Testis (tissue), 5 donors: Measurements from ENCODE around the gene FYB2.

- PRO-cap, 3 experiments, result no peak in any of the 3 experiments
- RAMPAGE, long total RNA, 2 experiments, result no peak in any of the 2 experiments
- RRBS, result no CpG with 5 or more reads among the region's 2 CpGs
These were observed 31.9 kb downstream of the PLPP3 start for GRCh38 chr1:56547281-56547954.

DNA sequence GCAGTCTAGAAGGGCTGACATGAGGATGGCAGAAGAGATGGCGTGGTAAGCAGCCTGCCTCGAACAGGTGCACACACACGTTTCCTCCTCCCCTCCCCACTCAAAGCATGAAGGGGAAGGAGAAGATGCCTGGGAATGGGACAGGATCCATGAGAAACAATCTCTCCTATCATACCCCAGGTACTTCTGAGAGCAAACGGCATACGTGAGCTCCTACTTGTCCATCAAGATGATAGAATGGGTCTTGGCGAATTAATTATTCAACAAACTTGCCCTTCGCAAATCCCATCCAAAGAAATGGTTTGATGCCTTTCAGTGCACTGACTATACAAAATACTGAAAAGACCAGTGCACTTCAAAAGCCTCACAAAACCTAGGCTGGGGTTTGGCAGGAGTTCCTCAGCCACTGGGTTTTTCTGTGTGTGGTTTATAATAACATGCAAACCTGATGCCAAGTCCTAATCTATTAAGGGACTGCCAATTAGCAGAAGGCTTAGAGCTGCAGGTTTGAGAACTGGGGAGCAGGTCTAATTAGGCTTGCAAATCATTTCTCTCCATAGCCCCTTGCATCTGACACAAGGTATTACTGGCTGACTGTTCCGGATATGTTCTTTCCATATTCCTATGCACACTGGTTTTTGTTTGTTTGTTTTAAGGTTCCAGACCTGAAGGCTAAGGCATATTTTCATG is 27.8 kb downstream of the PLPP3 start:
- PRO-cap, 3 experiments, result no peak in any of the 3 experiments
- RAMPAGE, long total RNA, 2 experiments, result no peak in any of the 2 experiments
- RRBS, result no CpG with 5 or more reads among the region's 8 CpGs

DNA sequence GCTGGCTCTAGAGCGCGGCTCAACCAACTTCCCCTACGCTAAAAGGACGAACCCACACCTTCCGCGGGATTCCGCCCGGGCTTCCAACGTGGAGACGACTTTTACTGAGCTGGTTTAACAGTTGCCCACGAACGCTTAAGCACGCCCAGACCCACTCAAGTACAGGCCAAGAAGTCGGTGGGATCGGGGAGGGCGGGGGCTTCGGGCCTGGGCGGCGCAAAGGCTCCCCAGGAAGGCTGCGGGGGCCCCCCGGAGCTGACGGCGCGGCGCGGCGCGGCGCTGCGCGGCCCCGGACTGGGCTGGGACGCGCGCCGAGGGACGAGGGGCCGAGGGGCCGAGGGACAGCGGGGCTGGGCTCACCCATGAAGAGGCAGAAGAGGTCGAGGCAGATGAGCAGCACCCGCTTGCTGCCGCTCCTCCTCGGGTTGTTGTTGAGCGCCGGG is 824 bp downstream of the PLPP3 start:
- PRO-cap, 3 experiments, result peak in 2 of 3 experiments; most common plus-strand start position 373 of the sequence (in 2); most common minus-strand start position 157 of the sequence (in 1)
- RAMPAGE, long total RNA, 2 experiments, result no peak in any of the 2 experiments
- RRBS, result 1% methylated on average over 12 of the region's 46 CpGs

- PRO-cap, 3 experiments, result no peak in any of the 3 experiments
- RAMPAGE, long total RNA, 2 experiments, result start-site peak on the minus strand in 2 of 2 experiments, at chr1:56819625-56819745 at its widest, 9 to 28 reads per replicate
- RRBS, result no CpG with 5 or more reads among the region's 12 CpGs
These were observed at the start of gene FYB2 for GRCh38 chr1:56819210-56819987. TSS of gene FYB2 (minus strand) at chr1:56819404.

- PRO-cap, 3 experiments, result no peak in any of the 3 experiments
- RAMPAGE, long total RNA, 2 experiments, result no peak in any of the 2 experiments
- RRBS, result no CpG with 5 or more reads among the region's 4 CpGs
These were observed 55.6 kb downstream of the C8B start for GRCh38 chr1:56910167-56910689.

DNA sequence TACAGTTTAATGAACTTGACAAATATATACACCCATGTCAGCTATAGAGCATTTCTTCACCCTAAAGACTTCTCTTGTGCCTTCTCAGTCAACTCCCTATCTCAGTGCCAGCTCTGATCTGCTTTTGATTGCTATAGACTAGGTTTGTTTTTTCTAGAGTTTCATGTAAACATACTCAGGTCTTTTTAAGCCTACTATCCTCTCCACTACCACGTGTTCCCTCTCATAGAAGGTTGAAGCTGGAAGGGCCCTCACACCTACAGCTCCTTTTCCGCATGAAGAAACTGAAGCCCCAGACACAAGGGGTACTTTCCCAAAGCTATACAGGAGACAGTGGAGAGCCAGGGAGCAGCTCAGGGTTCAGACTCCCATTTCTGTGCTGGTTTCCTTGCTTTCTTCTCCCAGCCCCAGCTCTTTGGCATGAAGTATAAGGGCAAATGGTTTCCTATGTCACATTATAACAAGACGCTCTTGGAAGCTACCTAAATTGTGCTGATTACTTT is 38.1 kb upstream of the C8B start:
- PRO-cap, 3 experiments, result no peak in any of the 3 experiments
- RAMPAGE, long total RNA, 2 experiments, result no peak in any of the 2 experiments
- RRBS, result no CpG with 5 or more reads among the region's 3 CpGs

GRCh38 chr1:57278645-57278895 is 145.3 kb downstream of the DAB1 start:
- PRO-cap, 3 experiments, result no peak in any of the 3 experiments
- RAMPAGE, long total RNA, 2 experiments, result no peak in any of the 2 experiments
- RRBS, result no CpG with 5 or more reads among the region's 3 CpGs

DNA sequence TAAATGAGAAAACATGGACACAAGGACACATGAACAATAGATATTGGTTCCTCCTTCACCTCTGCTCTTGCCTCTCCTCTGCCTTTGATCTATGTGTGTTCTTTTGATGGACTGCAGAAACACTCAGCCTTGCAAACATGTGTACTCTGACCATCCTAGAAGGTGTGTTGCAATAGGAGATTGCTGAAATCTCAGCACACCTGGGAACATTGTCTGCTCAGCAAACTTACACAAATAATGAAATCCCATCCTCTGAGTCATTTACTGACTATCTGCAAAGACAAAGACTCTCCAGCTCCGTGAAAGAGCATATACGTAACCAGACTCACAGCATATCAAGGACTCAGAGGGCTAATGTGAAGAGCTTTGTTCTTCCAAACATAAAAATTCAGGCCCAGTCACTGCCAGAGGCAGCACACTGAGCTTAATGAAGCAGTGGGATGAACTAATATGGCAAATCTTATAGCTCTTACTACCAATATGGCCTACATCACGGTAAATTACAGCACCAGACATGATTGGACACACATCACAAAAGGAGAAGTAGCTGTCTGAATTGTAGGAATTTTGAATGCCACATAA is 143.6 kb downstream of the DAB1 start:
- PRO-cap, 3 experiments, result no peak in any of the 3 experiments
- RAMPAGE, long total RNA, 2 experiments, result no peak in any of the 2 experiments
- RRBS, result no CpG with 5 or more reads among the region's 3 CpGs

GRCh38 chr1:57280976-57281879 is 142.6 kb downstream of the DAB1 start:
- PRO-cap, 3 experiments, result no peak in any of the 3 experiments
- RAMPAGE, long total RNA, 2 experiments, result no peak in any of the 2 experiments
- RRBS, result no CpG with 5 or more reads among the region's 9 CpGs

- PRO-cap, 3 experiments, result no peak in any of the 3 experiments
- RAMPAGE, long total RNA, 2 experiments, result no peak in any of the 2 experiments
- RRBS, result 39% methylated on average over 3 of the region's 16 CpGs
These were observed 199.2 kb upstream of the DAB1 start for GRCh38 chr1:57622913-57623544.

DNA sequence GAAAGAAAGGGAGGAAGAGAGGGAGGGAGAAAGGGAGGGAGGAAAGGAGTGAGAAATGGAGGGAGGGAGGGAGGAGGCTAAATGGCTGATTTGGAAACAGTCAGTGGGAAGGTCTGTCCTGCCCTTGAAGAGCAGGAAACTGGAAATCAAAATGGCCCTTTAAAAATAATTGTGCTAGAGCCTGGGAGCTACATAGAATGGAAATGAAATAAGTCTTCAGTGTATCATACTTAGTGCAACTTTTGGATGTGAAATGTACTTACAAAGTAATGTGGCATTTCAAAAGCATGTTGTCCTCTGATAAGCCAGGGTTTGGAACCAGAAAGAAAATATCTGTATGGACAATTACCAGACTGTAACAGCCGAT is 546.5 kb downstream of the OMA1 start:
- PRO-cap, 3 experiments, result no peak in any of the 3 experiments
- RAMPAGE, long total RNA, 2 experiments, result no peak in any of the 2 experiments
- RRBS, result no CpG with 5 or more reads among the region's 1 CpG

GRCh38 chr1:58432778-58433095 is 113.8 kb downstream of the OMA1 start:
- PRO-cap, 3 experiments, result no peak in any of the 3 experiments
- RAMPAGE, long total RNA, 2 experiments, result no peak in any of the 2 experiments
- RRBS, result no CpG with 5 or more reads among the region's 6 CpGs

- PRO-cap, 3 experiments, result no peak in any of the 3 experiments
- RAMPAGE, long total RNA, 2 experiments, result no peak in any of the 2 experiments
- RRBS, result no CpG with 5 or more reads among the region's 5 CpGs
These were observed 65.9 kb downstream of the OMA1 start for GRCh38 chr1:58480539-58481108.

GRCh38 chr1:58575997-58576284 is 1.1 kb downstream of the TACSTD2 start:
- PRO-cap, 3 experiments, result no peak in any of the 3 experiments
- RAMPAGE, long total RNA, 2 experiments, result no peak in any of the 2 experiments
- RRBS, result 9% methylated on average over 4 of the region's 14 CpGs

DNA sequence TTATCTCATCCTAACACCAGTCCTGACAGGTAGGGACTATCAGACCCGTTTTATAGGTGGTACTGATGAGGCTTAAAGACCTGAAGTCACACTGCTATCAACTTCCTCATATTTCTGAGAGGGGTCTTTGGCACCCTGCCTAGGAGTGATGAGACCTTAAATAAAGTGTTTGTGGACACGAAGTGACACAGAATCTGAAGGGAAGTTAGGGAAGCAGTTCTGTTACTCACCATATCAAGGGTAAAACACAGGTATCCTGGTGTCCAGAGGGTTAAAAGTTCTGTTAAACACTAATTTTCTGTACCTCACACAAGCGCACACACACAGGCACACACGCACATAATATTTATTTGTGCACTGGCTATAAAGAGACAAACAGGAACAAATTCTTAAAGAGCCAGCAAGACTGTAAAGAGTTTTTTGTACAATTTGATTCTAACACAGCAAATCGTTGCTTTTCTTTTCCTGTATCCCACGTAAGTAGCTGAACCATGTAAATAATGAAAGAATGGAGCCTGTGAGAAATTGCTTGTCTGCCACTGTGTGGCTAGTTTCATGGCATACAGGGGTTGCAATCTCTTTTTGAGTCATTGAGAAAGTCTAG is 776 bp upstream of the TACSTD2 start:
- PRO-cap, 3 experiments, result no peak in any of the 3 experiments
- RAMPAGE, long total RNA, 2 experiments, result no peak in any of the 2 experiments
- RRBS, result no CpG with 5 or more reads among the region's 6 CpGs

DNA sequence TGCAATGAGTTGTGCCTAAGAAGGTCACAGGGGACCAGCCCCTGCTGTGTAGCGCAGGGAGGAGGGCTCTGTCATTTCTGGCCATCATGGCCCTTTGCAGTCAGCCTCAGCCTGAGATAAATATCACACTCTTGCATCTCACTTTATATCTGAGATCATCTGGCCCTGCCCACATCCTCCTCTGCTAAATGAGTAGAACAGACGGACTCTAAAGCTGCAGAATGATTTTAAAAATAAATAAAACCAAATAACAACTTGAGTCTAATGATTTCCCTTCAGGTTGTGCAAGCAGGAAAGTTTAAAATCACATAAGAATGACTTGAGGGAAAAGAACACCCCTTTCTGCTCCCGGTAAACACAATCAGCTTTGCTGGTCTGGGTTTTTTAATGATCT is 18.3 kb upstream of the MYSM1 start:
- PRO-cap, 3 experiments, result no peak in any of the 3 experiments
- RAMPAGE, long total RNA, 2 experiments, result no peak in any of the 2 experiments
- RRBS, result no CpG with 5 or more reads among the region's 3 CpGs

DNA sequence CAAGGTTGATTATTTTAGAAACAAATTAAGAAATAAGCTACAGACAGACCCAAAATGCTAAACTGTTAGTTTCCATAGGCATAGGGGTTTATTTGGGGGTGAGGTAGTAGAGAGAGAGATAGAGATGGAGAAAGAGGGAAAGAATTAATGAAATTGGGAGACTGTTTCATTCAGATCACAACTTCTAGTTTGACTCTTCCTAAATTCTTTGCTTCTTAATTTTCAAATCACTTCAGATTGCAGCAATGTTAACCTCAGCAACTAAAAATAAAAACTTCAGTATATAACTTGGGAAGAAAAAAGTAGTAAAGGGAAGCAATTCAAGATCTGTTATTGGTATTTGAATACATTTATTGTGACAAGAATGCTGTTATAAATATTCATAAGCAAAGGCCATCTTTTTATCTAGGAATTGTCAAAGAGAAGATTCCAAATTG is 3.4 kb downstream of the JUN start:
- PRO-cap, 3 experiments, result no peak in any of the 3 experiments
- RAMPAGE, long total RNA, 2 experiments, result no peak in any of the 2 experiments

DNA sequence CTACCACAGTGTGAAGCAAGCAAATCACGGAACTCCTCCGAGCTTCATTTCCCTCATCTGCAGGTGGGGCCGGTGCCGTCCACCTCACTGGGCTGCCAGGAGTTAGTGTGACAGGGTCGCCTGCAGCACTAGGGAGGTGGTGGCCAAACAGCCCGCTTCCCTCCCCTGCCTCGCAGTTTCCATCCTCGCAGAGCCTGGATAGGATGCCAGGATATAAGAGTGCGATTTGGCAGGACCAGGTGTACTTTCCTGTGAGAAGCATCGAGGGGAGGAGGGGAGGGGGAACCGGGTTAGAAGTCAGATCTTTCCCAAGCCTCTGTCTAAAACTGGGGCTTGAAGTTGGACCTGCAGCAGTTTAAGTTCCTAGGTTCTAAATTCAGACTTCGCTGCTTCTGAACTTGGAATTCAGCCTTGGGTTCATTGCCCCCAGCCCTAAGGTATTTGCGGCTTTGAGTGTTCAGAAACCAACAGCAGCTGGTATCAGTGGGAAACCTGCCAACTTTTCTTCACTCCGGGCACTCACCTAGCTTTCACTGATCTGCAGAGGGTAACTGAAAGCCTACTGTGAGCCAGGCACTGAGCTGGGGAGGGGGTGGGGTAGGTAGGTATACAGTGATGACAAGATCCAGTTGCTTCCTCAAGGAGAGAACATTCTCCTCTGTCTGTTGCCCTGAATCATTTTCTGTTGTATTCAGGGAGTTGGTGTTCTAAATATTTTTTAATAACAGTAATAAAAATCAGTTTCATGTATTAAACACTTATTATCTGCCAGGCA is 1.8 kb upstream of the JUN start:
- PRO-cap, 3 experiments, result peak in 3 of 3 experiments; most common minus-strand start position 179 of the sequence (in 2)
- RAMPAGE, long total RNA, 2 experiments, result no peak in any of the 2 experiments
- RRBS, result no CpG with 5 or more reads among the region's 14 CpGs

- PRO-cap, 3 experiments, result peak in 1 of 3 experiments; most common minus-strand start chr1:58786573 (in 1)
- RAMPAGE, long total RNA, 2 experiments, result no peak in any of the 2 experiments
- RRBS, result no CpG with 5 or more reads among the region's 7 CpGs
These were observed 2.5 kb upstream of the JUN start for GRCh38 chr1:58786199-58786987.

GRCh38 chr1:58848891-58849236 is 65.0 kb upstream of the JUN start:
- PRO-cap, 3 experiments, result no peak in any of the 3 experiments
- RAMPAGE, long total RNA, 2 experiments, result no peak in any of the 2 experiments
- RRBS, result no CpG with 5 or more reads among the region's 5 CpGs